ENCODE measurements around a stretch of chr7.

GRCh38 chr7:112147820-112148395, 58.3 kb downstream of the DOCK4 start:
- CAGE, long polyA plus RNA, result no peak
- RRBS, result no CpG with 5 or more reads among the region's 2 CpGs

- CAGE, long polyA plus RNA, result no peak
- RRBS, result no CpG with 5 or more reads among the region's 9 CpGs
Observed at GRCh38 chr7:112238802-112239399, 32.4 kb downstream of the ZNF277 start.

DNA sequence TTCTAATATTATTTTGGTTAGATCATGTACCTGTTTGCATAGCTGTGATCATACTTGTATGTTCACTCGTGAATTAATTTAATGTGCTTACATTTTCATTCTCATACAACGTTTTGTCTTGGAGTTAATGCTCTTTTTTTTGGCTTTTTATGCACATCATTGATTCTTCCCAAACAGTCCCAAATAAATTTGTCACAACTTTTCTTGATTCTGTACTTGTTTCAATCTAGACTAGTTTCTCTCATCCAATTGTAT, 3.1 kb upstream of the LSMEM1 start:
- CAGE, long polyA plus RNA, result no peak
- RRBS, result no CpG with 5 or more reads among the region's 2 CpGs

DNA sequence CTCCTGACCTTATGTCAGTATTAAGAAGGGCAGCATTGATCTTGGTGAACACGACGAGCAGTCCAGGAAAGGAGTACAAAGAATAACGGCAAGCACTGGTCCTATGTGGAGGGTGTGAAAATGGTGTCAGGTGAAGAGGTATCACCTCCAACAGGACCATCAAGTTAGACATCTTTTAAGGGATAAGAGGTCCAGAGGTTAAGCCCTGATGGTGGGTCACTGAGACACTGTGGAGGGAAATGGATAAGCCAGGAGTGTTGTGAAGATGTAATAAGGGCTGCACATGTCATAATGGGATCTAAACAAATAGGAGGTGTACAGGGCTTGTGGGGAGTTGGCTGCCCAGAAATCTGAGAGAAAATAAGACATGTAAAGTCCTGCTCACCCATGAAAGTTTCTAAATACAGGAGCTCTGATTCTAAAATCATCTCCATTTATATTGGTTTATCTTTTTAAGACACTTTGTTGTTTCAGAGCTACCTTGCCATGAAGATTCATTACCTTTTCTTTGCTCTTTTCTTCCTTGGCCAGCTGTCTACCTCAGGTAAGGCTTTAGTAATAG, 137.0 kb downstream of the LSMEM1 start:
- CAGE, long polyA plus RNA, result no peak
- RRBS, result no CpG with 5 or more reads among the region's 3 CpGs

GRCh38 chr7:112990522-112991121, 50.9 kb upstream of the BMT2 start:
- CAGE, long polyA plus RNA, result no peak
- RRBS, result no CpG with 5 or more reads among the region's 2 CpGs

DNA sequence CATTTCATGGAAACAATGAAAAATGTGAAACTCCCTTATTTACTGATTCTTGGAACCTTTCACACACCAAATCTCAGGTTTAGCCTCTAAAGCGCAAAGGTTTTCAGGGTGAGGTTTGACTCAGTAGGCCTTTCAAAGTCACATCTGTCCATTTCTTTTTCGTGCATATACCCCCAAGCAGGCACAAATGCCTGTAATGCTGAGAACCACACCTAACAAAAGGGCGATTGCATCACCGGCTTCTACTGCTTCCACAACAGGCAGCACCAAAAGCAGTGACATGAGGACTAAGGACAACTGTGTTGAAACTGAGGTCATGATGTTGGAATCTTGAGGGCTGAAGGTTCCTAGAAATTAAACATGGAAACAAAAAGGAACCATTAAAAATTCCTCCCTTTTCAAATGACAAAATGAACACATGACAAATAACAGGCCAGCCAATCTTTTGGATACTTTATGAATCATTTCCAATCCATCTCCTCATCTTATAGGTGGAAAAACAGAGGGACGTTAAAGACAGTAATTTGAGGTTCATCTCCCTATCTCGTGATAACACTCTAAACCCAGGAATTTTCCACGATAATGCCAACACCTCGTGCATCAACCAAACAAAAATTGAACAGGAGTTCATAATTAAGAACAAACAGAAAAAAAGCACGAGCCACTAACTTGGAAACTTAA, 953 bp downstream of the SMIM30 start:
- CAGE, long polyA plus RNA, result no peak
- RRBS, result no CpG with 5 or more reads among the region's 9 CpGs

DNA sequence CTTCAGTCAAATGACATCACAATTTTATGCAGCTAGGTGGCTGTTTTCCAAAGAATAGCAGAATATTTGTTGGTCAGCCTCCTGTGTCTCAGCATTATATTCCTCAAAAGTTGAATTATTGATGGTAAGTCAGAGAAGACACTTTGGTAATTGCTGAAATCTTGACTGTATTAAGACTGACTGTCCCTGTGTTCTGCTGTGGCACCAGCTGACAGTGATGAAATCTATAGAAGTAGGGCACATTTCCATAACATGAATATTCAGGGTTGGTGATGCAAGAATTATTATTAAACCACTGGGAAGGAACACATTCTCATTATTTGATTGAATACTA, 24.4 kb upstream of the SMIM30 start:
- CAGE, long polyA plus RNA, result no peak

- CAGE, long polyA plus RNA, result no peak
Observed at GRCh38 chr7:113145750-113145949, 27.3 kb upstream of the SMIM30 start.

- CAGE, long polyA plus RNA, result no peak
- RRBS, result no CpG with 5 or more reads among the region's 16 CpGs
Observed at GRCh38 chr7:113263527-113264203, 145.3 kb upstream of the SMIM30 start.

GRCh38 chr7:113593033-113593488, 325.7 kb downstream of the PPP1R3A start:
- CAGE, long polyA plus RNA, result no peak
- RRBS, result no CpG with 5 or more reads among the region's 28 CpGs

GRCh38 chr7:114944761-114945260, 22.9 kb downstream of the MDFIC start:
- CAGE, long polyA plus RNA, result no peak
- RRBS, result no CpG with 5 or more reads among the region's 15 CpGs

- CAGE, long polyA plus RNA, result no peak
- RRBS, result no CpG with 5 or more reads among the region's 4 CpGs
Observed at GRCh38 chr7:116228264-116228622, 17.9 kb downstream of the TES start.

- CAGE, long polyA plus RNA, result no peak
- RRBS, result no CpG with 5 or more reads among the region's 21 CpGs
Observed at GRCh38 chr7:116409010-116409437, 90.5 kb upstream of the CAV2 start.

GRCh38 chr7:116426162-116426850, 73.2 kb upstream of the CAV2 start:
- CAGE, long polyA plus RNA, result no peak
- RRBS, result no CpG with 5 or more reads among the region's 3 CpGs

GRCh38 chr7:116447962-116448508, 51.5 kb upstream of the CAV2 start:
- CAGE, long polyA plus RNA, result no peak
- RRBS, result no CpG with 5 or more reads among the region's 2 CpGs

- CAGE, long polyA plus RNA, result no peak
- RRBS, result no CpG with 5 or more reads among the region's 4 CpGs
Observed at GRCh38 chr7:116536033-116536637, 11.3 kb downstream of the CAV1 start.

GRCh38 chr7:116786264-116786569, 76.2 kb upstream of the CAPZA2 start:
- CAGE, long polyA plus RNA, result no peak
- RRBS, result no CpG with 5 or more reads among the region's 1 CpG

GRCh38 chr7:116921582-116922007, 31.7 kb upstream of the ST7 start:
- CAGE, long polyA plus RNA, result no peak
- RRBS, result no CpG with 5 or more reads among the region's 4 CpGs

- CAGE, long polyA plus RNA, result no peak
- RRBS, result no CpG with 5 or more reads among the region's 6 CpGs
Observed at GRCh38 chr7:116948860-116949581, 4.3 kb upstream of the ST7 start.

DNA sequence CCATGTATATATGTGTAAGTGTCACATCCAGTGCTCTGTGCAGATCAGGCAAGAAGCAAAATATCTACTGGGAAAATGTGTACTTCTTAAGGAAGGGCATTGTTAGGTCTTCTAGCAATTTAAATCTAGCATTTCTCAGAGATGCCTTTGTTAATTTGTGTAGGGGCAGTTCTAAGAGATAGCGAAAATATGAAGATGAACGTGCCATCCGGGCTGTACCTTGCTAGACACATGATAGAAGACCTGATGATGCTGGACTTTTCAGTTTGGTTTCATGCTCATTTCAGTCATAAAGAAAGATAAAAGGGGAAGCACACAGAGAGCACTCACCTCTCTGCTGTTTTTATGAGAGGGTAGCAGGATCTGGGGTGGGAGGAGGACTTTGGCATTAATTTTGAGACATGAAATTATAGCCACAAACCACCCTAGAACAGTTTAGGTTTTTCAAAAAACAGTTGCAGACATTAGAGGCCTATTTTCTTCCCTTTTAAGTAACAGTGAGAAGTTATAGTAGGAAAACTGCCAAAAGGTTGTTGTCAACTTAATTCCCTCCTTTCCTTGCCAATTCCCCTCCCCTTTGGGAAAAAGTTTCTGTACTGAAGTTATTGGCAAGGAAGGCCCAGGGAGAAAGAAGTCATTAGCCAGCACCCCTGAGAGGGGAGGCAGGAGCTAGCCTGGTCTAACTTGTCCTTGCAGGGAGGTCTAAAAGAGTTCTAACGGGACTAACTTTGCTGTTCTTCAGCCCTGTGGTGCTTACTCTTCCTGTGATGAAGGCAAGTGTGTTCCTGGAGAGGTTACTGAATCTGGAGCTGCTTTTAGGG, 2.6 kb downstream of the ST7 start:
- CAGE, long polyA plus RNA, result no peak
- RRBS, result no CpG with 5 or more reads among the region's 4 CpGs

Measured in mammary epithelial cell (primary cell).